Peyer's patch (tissue), 4 donors: Measurements from ENCODE around the gene ZBTB8A.

DNA sequence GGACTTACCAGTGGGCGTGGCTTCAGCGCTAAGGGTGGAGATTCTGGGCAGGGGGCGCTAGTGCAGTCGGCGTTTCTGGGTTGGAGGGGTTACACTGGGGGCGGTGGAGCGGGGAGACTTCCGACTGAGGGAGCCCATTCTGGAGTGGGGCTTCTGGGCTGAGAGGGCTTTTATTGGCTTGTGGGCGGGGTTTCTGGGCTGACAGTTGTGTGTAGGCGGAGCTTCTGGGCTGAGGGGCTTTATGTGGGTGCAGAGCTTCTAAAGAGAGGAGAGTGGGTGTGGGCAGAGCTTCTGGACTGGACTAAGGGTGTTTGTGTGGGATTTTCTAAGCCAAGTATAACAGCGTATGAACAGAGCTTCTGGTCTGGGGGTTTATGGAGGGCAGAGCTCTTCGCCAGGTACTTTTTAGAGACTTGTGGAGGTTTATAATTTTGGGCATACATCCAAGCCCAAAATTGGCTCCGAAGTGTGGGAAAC is 628 bp downstream of the TMEM39B start:
- PRO-cap, result bidirectional peak, plus-strand start at position 65 of the sequence, minus-strand start outside the sequence; bidirectional peak, plus-strand start at position 270 of the sequence, minus-strand start at position 146 of the sequence
- RAMPAGE, long total RNA, 4 experiments, result no peak in any of the 4 experiments

DNA sequence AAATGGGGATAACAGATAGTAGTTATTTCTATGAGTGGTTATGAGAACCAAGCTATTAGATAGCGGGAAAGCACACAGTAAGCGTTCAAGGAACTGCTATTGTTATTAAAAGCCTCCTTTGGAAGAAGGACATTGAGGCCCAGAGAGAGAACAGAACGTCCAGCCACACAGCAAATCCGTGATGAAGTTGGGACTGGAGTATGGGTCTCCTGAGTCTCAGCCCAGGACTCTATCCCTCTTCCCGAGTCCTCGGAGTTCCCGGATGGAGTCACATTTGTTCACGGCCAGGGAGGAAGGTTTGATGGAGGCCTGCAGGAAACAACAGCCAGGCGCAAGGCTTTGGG is 407 bp upstream of the TXLNA start:
- PRO-cap, result no peak
- RAMPAGE, long total RNA, 4 experiments, result no peak in any of the 4 experiments

- PRO-cap, result no peak
- RAMPAGE, long total RNA, 4 experiments, result no peak in any of the 4 experiments
Observed at GRCh38 chr1:32198068-32198924, 2.1 kb upstream of the CCDC28B start.

DNA sequence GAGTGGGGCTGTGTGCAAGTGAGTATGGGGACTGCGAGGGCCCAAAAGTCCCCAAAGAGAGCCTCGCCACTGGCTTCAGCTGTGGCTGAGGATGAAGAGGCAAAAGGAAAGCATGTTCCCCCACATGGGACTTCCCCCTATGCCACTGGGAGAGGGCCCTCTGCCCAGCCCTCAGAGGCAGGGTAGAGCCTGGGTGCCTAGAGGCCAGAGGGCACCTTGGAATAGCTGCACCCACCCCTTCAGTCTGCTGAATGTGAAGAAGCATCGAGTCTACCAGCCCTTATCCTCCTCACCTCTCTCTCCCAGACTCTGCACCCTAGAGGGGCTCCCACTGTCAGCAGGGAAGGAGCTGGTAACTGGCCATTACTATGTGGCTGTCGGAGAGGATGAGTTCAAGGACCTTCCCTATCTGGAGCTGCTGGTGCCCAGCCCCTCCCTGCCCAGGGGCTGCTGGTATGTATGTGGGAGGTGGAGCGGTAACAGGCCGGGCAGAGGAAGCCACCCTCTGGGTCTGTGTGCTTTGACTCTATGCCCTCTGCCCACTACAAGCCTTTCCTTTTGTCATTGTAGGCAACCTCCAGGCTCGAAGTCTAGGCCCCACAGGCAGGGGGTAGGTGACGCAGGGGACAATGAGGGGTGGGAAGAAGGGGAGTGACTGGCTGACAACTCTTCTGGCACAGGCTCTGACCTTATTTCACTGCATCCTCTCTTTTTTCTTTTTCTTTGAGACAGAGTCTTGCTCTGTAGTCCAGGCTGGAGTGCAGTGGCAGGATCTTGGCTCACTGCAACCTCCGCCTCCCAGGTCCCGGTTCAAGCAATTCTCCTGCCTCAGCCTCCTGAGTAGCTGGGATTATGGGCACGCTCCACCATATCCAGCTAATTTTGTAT is 3.5 kb downstream of the DCDC2B start:
- PRO-cap, result no peak
- RAMPAGE, long total RNA, 4 experiments, result no peak in any of the 4 experiments

DNA sequence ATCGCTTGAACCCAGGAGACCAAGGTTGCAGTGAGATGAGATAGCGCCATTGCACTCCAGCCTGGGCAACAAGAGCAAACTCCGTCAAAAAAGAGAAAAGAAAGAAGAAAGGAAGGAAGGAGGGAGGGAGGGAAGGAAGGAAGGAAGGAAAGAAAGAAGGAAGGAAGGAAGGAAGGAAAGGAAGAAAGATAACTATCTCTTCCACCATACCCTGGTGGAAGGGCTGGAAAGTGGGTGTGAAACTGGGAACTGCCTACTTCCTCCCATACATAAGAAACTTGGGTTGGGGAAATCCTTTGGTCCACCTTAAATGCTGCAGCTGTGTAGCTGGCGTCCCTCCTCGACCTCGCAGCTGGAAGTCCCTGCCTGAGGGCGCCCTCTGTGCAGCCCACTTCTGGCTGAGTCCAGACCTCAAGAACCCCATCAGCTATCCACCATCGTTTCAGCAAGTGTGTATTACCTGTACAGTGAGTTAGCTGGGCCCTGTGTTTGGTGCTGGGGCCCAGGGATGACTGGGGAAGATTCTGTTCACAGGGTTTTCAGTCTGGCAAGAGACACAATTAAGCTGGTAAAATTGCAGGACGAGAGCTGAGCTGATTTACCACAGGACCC is 4.6 kb upstream of the FAM167B start:
- PRO-cap, result no peak
- RAMPAGE, long total RNA, 4 experiments, result no peak in any of the 4 experiments

GRCh38 chr1:32365680-32366409 is 3.5 kb downstream of the TSSK3 start:
- PRO-cap, result no peak
- RAMPAGE, long total RNA, 4 experiments, result no peak in any of the 4 experiments

DNA sequence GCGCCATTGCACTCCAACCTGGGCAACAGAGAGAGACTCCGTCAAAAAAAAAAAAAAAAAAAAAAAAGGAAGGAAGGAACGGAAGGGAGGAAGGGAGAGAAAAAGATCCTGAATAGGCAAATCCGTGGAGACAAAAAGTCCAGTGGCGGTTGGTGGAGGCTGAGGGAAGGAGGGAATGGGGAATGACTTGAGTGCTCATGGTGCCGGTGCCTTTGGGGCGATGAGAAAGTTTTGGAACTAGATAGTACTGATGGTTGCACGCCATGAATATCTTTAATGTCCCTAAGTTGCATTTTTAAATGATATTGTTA is 35.1 kb downstream of the ZBTB8B start:
- PRO-cap, result unidirectional peak, plus-strand start at position 142 of the sequence
- RAMPAGE, long total RNA, 4 experiments, result no peak in any of the 4 experiments

DNA sequence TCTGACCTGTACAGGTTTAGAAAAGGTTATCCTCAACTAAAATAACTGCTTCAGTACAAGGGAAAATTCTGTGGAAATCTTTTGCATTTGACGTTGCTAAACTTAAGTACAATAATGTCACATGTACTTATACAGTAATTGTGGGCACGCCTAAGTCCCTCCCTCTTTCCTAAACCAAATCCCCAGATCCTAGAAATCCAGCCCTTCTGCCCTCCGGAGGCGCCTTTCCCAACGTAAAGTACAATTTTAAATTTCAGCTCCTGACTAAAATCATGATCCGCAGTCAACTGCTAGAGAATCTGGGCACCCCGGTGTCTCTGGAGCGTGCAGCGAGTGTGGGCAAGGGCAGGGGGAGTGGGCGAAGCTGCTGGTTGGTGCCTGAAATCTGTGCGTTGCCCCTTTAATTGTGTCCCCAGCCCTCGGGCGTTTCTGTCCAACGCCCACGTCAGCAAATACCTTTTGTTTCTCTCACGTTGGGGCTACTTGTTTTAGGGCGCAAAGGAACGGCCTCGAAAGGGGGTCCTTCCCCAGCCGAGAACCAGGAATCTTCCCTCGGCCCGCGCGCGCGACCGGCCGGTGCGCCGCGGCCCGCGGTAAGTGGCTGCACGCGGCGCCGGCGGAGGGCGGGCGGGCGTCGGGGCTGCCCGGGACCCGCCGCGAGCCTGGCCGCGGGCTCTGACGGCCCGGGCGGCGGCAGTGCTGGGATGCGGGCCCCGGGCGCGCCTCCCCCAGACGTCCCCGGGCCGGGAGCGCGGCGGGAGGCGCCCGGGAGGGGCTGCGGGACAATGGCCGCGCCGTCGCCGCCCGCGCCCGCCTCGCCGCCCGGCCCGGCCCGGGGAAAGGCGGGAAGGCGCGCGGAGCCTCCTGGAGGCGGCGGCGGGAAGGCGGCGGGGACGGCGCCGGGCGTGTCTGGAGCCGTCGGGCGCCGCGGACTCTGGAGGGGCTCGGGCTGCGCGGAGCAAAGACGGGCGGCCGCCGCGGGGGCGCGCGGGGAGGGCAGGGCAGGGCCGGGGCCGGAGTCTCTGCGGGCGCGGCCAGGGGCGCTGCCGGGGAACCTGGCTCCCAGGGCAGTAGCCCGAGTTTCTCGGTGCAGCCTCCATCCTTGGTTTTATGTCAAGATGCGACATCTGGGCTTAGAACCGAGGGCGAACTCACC is at the start of gene ZBTB8A:
Gene ZBTB8A (plus strand): TSS at position 448 of the 1,156 bp plus-strand sequence.
- PRO-cap, result bidirectional peak, plus-strand start at position 486 of the sequence, minus-strand start at position 301 of the sequence; bidirectional peak, plus-strand start at position 731 of the sequence, minus-strand start at position 661 of the sequence; unidirectional peak, minus-strand start at position 936 of the sequence
- RAMPAGE, long total RNA, 4 experiments, result start-site peak on the plus strand in 2 of 4 experiments, centred at positions 336 to 449 of the sequence, 7 to 9 reads per replicate

DNA sequence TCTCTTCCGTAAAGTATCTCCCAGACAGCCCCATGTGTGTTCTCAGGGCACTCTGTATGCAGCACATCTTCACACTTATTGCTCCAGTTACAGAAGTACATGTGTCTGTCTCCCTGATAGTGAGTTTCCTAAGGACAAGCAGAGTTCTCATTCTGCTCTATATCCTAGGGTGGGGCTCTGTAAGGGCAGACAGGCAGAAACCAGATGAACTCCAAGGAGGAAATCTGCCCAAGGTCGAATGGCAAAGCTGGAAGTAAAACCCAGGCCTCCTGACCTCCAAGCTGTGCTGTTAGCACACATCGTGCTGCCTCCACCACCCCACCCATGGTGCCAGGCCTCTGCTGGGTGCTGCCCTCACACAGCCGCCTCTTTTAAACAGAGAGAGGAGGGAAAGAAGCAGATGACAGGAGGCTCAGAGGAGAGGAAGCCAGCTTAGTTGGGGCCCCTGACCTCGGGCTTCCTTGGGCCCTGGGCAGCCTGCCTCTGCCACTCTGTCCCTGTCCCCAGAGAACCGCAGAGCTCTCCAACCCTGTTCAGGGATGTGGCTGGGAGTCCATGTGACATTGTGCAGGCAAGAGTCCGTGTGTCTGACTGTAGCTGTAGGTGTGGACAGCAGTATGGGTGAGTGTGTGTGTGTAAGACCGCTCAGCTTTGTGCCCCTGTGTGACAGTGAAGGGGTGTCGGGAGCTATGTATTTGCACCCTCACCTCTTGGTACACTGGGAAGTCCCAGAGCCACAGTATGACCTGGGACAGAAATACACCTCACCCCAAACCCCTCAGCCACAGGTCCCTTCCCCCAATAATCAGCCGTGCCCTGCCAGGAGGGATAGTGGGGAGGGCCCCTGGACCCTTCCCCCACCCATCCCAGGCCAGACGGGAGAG is 1.1 kb downstream of the SYNC start:
- PRO-cap, result bidirectional peak, plus-strand start at position 378 of the sequence, minus-strand start at position 370 of the sequence
- RAMPAGE, long total RNA, 4 experiments, result no peak in any of the 4 experiments

- PRO-cap, result bidirectional peak, plus-strand start at chr1:32737235, minus-strand start at chr1:32737160; bidirectional peak, plus-strand start at chr1:32737583, minus-strand start at chr1:32737459
- RAMPAGE, long total RNA, 4 experiments, result no peak in any of the 4 experiments
Observed at GRCh38 chr1:32736893-32737651, 4.6 kb upstream of the KIAA1522 start.

DNA sequence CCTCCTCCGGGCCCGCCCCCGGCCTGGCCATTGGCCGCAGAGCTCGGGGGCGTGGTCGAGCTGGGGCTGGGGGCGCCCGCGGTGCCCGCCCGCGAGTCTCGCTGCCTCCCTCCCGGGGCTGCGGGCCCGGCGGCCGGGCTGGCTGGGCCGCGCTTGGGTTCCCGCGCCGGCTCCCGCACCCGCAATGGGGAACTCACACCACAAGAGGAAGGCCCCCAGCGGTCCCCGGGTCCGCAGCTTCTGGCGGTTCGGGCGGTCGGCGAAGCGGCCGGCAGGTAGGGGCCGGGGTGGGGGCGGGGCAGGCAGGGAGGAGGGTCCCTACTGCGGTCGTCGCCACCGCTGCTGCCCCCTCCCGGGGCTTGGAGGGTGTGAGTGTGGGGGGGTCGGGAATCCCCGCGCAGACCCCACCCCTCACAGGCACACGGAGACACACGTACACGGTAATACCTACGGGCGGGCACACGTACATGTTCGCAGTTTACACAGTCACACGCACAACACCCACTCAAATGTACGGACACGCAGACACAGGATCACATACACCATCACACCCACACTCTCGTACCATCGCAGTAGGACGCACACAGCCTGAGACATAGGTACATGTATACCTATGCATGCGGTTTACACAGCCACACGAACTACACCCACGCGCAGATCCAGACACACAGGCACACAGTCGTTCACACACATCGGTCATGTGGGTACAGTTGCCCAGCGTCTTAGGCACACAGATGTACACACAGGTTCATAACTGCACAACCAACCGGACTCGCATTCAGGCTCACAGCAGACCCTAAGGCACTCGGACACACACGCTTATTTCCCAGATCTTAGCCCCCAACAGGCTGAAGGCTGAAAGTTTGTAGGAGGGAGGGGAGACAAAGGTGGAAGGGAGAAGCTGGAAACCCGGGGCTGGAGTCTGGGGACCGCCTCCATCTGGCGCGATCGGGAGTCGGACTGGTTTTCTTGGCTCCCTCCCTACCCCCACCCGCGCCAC is 12.6 kb downstream of the KIAA1522 start:
- PRO-cap, result bidirectional peak, plus-strand start at position 115 of the sequence, minus-strand start outside the sequence
- RAMPAGE, long total RNA, 4 experiments, result no peak in any of the 4 experiments

DNA sequence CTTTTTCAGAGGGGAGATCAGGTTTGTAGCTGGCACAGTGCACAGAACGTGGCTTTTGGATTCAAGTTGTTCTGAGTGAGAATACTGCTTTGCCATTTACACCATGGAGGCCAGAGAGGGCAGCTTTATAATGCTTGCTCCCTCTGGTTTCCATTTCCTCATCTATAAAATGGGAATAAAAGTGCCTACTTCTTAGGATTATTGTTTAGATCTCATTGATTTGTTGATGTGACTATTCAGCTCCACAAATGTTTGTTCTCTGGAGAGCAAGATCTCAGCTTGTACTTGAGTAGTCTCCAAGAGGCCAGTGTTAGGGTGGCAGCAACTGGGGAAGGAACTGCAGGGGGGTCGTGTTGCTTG is 20.3 kb downstream of the KIAA1522 start:
- PRO-cap, result no peak
- RAMPAGE, long total RNA, 4 experiments, result no peak in any of the 4 experiments

GRCh38 chr1:32769312-32769831 is 27.7 kb downstream of the KIAA1522 start:
- PRO-cap, result no peak
- RAMPAGE, long total RNA, 4 experiments, result no peak in any of the 4 experiments

- PRO-cap, result no peak
- RAMPAGE, long total RNA, 4 experiments, result no peak in any of the 4 experiments
Observed at GRCh38 chr1:32774480-32775158, 33.0 kb downstream of the KIAA1522 start.

DNA sequence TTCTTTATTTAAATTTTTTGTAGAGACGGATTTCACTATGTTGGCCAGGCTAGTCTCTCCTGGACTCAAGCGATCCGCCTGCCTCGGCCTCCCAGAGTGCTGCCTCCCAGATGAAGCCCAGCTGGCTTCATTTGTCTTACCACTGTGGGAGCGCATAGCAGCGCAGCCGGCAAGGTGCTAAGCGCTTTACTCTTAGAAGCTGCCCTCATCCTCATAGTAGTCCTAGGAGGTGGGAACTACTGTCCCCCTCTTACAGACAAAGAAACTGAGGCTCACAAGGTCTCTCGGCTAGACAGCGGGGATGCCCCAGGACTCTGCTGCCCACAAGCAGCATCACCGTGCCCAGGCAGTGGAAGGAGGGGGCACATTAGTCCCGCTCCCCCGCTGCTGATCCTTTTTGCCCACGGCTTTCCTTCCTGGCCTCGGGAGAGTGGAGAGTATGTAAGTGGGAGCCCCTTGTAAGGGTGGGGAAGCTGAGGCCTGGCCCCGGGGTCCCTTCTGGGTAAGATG is 746 bp downstream of the TMEM54 start:
- PRO-cap, result unidirectional peak, plus-strand start at position 134 of the sequence
- RAMPAGE, long total RNA, 4 experiments, result no peak in any of the 4 experiments

- PRO-cap, result no peak
- RAMPAGE, long total RNA, 4 experiments, result no peak in any of the 4 experiments
Observed at GRCh38 chr1:32991411-32991803, 26.8 kb upstream of the RNF19B start.

DNA sequence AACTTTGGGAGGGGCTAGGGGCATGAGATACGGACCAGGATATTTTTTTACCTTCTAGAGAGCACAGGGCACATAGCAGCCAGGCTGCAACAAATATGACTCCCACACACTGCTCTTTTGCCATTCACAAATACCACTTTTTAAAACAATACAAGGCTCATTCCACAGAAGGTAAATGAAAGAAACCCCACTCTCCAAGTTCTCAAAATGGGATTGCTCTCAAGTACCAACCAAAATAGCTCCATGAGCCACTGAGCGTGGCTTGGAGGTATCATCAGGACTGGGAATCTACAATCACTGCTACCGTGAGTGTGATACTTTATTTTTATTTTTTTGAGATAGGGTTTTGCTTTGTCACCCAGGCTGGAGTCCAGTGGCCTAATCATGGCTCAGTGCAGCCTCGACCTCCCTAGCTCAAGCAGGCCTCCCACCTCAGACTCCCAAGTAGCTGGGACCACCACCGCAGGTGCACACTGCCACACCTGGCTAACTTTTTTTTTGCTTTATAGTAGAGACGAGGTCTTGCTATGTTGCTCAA is 19.2 kb downstream of the AK2 start:
- PRO-cap, result no peak
- RAMPAGE, long total RNA, 4 experiments, result no peak in any of the 4 experiments

- PRO-cap, result unidirectional peak, minus-strand start at chr1:33022786
- RAMPAGE, long total RNA, 4 experiments, result no peak in any of the 4 experiments
Observed at GRCh38 chr1:33022609-33023375, 13.9 kb downstream of the AK2 start.

DNA sequence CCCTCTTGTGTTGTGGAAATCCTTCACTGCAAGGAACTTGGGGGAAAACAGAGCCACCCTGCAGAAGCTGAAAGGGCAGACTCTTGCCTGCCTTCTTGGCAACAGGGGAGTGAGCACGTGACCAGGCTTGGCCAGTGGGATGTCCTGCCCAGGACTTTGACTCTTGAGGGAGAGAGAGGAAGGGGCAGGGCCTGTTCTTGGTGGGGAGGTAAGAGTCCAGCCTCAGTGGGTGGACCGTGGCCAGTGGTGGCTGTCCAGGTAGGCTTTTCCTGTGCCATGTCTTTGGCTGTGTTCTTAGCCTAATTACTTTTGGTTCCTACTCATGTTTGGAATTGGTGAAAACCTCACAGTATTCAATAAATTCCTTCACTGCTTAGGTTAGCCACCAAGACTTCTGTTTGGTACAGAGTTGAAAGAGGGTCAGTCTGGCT is 8.6 kb upstream of the AK2 start:
- PRO-cap, result bidirectional peak, plus-strand start at position 225 of the sequence, minus-strand start at position 111 of the sequence
- RAMPAGE, long total RNA, 4 experiments, result start-site peak on the plus strand in 2 of 4 experiments, centred at positions 224 to 227 of the sequence, 29 to 38 reads per replicate

GRCh38 chr1:33145370-33146431 is 36.1 kb downstream of the TRIM62 start:
- PRO-cap, result no peak
- RAMPAGE, long total RNA, 4 experiments, result no peak in any of the 4 experiments